ENCODE measurements around the gene ACHE.

- PRO-cap: no peak
Observed at GRCh38 chr7:100566719-100567278, 6.9 kb downstream of the SAP25 start.

- PRO-cap: no peak
Observed at GRCh38 chr7:100568442-100568767, 5.3 kb downstream of the SAP25 start.

DNA sequence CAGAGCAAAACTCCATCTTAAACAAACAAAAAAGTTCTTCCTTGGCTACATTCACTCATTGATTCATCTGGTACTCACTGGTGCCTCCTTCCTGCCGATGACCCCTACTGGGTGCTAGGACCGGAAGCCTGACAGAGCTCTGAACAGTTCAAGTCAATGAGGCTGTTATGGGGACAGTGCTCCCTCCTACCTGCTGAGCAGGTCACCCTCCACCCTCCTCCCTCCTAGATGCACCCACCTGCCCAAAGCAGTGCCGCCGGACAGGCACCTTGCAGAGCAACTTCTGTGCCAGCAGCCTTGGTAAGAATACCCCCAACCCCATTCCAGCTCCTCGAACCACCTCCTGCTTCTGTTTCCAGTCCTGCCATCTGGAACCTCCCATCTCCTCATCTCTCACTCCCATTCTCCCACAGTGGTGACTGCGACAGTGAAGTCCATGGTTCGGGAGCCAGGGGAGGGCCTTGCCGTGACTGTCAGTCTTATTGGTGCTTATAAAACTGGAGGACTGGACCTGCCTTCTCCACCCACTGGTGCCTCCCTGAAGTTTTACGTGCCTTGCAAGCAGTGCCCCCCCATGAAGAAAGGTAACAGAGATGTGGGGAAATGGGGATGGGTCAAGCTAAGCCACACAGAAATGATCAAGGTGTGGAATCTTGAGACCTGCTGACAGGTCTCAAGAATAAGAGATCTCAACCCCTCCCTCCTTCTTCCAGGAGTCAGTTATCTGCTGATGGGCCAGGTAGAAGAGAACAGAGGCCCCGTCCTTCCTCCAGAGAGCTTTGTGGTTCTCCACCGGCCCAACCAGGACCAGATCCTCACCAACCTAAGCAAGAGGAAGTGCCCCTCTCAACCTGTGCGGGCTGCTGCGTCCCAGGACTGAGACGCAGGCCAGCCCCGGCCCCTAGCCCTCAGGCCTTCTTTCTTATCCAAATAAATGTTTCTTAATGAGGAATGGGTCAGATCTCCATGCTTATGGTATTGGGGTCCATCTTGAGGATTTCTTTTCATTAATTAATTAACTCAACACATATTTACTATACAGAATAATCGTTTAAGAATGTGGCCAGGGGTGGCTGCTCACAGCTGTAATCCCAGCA, 4.8 kb upstream of the MOSPD3 start:
- PRO-cap: no peak

- PRO-cap: no peak
Observed at GRCh38 chr7:100819399-100820143, 7.8 kb downstream of the EPHB4 start.

GRCh38 chr7:100874057-100874808, 670 bp upstream of the SRRT start:
- PRO-cap: no peak

- PRO-cap: bidirectional peak, plus-strand start at chr7:100895659, minus-strand start at chr7:100895346; bidirectional peak, plus-strand start at chr7:100896062, minus-strand start at chr7:100895888
Observed at GRCh38 chr7:100895436-100896477, at the start of gene ACHE. ACHE (minus strand) TSS chr7:100895888.

DNA sequence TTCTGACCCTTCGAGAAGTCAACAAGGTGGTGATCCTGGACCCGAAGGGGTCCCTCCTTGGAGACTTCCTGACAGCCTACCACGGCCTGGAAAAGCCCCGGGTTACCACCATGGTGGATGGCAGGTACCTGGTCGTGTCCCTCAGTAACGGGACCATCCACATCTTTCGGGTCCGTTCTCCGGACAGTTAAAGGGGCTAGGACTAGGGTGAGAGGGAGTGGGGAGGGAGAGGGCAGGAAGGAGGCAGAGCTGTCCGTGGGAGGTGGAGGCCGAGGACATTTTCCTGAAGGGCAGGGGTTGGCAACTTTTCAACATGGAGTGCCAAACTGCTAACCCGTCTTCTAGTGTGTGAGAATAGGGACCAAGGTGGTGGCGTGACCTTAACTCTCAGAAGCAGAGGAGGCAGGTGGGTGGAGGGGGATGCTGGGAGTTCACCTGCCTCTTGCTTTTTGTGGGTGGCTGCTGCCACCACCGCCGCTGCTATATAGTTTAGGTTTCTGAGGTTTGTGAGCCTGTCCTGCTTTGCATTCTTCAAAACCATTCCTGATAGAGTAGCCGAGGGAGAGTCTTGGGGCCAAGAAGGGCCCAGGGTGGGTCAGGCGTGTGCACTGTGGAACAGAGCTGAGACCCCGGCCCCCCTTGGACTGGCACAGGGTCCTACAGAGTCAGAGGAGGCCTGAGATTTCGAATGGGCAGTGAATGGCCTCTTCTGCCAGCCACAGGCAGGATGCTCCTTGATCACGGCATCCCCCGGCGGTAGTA, 4.3 kb downstream of the TRIM56 start:
- PRO-cap: no peak

- PRO-cap: no peak
Observed at GRCh38 chr7:101104173-101104625, 18.9 kb downstream of the TRIM56 start.

DNA sequence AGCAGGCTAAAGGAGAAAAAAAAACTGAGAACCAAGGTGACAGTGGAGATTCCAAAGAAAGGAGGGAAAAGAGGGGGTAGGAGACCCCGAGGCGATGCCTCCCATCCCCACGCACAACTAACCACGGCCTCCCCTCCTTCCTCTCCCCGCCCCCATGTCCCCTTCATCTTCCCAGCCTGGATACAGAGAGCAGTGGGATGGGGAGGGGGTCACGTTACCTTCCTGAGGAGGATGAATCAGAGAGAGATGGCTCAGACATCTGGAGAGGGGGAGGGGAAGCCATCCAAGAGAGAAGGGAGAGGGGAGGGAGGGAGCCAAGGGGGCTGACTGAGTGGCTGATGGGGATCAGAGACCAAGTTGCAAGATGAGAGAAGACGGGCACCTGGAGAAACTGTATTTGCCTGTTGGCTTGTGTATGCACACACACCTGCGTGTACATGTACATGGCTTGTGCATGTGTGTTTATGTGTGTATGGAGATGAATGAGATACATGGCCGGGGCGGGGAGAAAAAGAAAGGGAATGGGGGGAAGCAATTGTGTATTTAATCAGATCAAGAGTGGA, 2.0 kb upstream of the VGF start:
- PRO-cap: no peak

DNA sequence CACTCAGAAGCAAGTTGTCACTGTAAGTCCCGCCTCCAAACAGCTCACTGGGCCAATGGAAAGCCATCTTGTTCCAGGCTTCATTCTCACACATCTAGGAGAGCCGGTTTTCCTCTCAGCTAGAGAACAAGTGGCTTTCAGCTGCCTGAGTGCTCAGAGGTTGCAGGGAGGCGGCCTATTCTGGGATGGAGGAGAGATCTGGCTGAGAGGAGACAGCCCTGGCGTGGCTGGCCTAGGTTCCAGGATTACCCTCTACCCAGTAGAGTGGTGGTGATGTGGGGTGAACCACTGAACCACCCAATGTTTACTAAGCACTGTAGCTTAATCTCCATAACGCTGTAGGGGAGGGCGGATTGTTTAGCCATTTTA, 2.5 kb upstream of the NAT16 start:
- PRO-cap: no peak

DNA sequence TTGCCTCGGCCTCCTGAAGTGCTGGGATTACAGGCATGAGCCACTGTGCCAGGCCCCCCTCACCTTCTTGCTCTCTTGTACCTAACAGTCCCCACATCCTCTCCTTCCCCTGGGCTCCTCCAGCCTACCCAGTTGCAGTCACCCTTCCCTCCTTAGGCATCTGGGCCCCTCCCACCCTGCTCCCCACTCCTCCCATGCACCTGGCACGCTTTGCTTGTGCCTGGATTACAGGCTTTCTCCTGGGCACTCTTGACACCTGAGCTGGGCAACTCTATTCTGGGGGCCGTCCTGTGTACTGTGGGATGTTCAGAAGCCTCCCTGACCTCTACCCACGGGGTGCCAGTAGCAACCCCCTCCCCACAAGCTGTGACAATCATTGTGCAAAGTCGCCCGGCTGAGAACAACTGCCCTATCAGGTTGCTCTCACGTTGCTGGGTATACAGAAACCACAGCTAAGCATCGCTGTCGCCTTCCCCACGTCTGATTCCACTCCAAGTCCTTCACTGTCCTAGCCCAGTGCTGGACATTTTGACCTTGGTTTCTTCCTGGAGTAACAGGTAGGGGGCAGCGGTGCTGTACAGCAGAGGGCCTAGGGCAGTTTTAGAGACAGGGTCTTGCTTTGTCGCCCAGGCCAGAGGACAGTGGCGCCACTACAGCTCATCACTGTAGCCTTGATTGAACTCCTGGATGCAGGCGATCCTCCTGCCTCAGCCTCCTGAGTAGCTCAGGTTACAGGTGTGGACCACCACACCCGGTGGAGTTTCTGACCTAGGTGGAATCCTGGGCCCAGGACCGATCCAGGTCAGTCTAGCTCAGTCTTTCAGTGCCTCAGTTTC, 2.7 kb downstream of the CLDN15 start:
- PRO-cap: no peak

GRCh38 chr7:101602127-101602739, 26.9 kb downstream of the MYL10 start:
- PRO-cap: no peak

DNA sequence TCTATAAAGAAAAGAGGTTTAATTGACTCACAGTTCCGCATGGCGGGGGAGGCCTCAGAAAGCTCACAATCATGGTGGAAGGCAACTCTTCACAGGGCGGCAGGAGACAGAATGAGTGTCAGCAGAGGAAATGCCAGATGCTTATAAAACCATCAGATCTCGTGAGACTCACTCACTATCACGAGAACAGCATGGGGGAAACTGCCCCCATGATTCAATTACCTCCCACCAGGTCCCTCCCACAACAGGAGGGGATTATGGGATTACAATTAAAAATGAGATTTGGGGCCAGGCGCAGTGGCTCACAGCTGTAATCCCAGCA, 41.1 kb upstream of the MYL10 start:
- PRO-cap: no peak

GRCh38 chr7:101728688-101729143, 88.7 kb upstream of the CUX1 start:
- PRO-cap: no peak

GRCh38 chr7:101815740-101816549, 1.5 kb upstream of the CUX1 start:
- PRO-cap: unidirectional peak, plus-strand start at chr7:101816200

- PRO-cap: no peak
Observed at GRCh38 chr7:101869998-101871060, 52.9 kb downstream of the CUX1 start.

DNA sequence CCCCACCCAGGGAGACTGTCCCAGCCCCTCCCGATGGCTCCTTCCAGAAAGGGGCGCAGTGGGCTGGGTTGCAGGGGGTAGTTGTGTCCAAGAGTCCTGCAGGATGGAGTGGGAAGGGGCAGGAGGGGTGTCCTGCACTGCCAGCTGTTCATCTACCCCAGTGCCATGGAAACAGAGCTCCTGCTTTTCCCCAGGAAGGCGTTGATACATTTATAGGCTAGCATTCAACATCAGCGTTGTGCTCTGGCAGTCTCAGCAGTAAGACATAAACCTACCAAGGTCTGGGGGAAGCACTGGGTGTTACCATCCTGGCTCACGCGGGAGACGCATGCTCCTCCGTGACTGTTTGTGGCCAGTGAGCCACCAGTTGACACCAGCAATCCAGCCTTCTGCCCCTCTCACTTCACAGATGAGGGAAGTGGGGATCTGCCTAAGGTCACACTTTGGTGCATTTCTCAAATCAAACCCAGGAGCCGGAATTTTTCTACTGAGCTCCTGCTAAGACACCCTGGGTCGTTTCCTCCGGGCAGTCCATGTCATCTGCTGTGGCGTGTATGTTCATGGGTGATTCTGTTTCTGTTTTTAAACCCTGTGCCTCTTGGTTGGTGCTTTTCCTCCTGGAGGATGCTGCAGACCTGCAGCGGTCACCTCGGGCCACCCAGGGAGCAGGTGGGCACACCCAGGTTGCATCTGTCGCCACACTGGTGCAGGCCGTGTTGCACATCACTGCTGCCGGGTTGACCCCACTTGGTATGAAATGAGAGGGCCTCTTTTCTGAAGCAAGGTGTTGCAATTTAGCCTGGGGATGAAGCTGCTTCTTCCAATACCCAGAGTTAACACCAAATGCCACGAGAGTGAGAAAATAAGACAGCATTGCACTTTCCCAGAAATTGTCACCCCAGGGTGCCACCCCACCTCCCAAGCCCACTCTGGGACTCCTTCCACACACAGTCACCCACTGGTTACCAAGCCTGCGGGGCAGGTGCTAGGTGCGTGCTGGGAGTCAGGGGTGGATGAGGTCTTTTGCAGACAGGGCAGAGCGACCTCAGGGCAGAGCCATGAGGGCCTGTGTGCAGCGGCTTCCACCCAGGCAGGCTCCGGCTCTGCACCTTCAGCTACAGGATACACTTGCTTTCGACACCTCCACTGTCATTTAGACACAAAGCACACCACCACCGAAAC, 127.1 kb downstream of the CUX1 start:
- PRO-cap: no peak

- PRO-cap: no peak
Observed at GRCh38 chr7:101945744-101946365, 128.4 kb downstream of the CUX1 start.

DNA sequence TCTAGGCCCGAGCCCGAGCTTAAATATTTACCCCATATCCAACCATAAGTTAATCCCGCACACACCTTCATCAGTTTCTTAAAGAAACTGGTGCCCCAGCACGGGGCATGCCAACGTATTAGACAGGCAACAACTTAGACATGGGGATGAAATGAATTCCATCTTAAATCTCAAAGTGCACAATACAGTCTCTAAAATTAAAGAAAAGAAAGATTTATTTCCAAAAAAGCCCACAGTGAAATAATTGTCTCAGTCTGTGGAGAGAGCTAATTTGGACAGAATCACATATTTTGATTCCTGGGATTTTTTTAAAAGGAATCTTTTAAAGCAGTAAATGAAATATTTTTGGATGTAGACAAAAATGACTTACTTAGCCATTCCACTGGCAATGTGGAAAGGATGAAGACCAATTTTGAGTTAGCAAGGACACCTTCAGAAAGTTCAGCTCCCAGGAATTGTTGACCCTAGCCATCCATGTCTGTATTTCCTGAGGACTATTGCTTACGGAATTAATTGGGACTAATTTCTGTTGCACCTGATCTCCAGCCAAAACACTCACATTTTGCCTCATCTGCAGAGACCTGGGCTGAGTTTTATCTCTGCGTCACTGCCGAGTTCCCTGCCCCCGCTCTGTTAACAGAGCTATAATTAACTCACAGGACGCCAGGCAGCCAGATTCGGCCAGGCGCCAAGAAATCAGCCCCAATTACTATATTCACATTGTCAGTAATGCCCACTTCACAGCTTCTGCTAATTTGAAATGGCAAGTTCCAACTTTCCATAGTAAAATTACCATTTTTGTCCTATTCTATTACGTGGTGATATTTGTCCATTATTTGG, 130.2 kb downstream of the CUX1 start:
- PRO-cap: no peak

- PRO-cap: no peak
Observed at GRCh38 chr7:102293102-102293479, 6.4 kb downstream of the SH2B2 start.

Data from pulmonary lymph node (tissue), 1 donor.